SK-MEL-5 (cell line): ENCODE measurements around a stretch of chr12.

DNA sequence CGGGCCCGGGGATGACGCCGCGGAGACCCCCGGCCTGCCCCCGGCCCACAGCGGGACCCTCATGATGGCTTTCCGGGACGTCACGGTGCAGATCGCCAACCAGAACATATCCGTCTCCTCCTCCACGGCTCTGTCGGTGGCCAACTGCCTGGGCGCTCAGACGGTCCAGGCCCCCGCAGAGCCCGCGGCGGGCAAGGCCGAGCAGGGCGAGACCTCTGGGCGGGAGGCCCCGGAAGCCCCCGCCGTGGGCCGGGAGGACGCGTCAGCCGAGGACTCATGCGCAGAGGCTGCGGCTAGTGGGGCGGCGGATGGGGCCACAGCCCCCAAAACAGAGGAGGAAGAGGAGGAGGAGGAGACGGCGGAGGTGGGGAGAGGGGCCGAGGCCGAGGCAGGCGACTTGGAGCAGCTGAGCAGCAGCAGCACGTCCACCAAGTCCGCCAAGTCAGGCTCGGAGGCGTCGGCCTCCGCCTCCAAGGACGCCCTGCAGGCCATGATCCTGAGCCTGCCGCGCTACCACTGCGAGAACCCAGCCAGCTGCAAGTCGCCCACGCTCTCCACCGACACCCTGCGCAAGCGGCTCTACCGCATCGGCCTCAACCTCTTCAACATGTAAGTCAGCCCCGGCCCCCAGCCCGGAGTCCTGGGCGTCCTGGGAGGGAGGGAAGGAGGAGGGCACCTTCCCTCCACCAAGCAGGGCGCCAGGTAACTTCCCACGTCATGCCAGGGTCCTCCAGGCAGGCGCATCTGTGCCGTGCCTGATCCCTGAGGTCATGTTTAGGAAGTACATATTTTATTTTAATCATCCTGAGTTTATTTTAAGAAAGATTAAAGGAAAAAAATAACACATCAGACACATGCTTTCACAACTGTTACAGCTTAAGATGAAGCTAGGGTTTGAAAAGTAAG lies 72.4 kb downstream of the IQSEC3 start:
RAMPAGE:
- cytosol, long total RNA = no peak
- long total RNA = no peak
- nucleus, long total RNA = no peak

DNA sequence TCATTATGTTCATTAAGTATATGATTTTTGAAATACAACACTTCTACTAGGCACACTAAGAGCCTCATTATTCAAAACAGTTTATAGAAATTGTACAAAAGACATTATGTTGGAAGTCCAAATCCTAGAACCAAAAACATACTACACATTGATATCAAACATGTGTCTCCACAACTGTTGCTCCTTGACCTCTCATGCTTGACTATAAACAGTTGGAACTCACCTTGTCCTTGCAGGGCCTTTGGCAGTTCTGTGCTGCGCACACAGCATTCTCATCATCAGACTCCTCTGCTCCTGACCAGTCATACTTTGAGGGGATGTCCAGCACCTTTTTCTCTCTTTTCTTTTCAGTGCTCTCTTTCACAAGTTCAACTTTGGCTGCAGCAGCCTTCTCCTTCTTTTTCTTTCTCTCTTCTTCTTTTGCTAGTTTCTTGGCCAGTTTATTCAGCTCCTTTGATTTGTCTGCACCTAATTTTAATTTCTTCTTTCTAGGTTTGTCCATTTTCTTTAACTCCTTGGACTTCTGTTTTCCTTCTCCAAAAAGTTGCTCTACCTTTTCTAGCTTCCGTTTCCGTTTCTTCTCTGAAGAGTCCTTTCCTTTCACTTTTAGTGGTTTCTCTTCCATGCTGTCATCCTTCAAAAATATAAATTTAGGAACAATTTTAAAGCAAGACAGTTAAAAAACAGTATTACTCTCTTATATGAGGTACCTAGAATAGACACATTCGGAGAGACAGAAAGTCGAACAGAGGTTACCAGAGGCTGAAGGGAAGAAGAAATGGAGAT lies 30.1 kb upstream of the SLC6A13 start:
RAMPAGE:
- cytosol, long total RNA = no peak
- long total RNA = no peak
- nucleus, long total RNA = no peak

GRCh38 chr12:296779-297177 lies 34.1 kb upstream of the SLC6A13 start:
RAMPAGE:
- cytosol, long total RNA = no peak
- long total RNA = no peak
- nucleus, long total RNA = no peak

DNA sequence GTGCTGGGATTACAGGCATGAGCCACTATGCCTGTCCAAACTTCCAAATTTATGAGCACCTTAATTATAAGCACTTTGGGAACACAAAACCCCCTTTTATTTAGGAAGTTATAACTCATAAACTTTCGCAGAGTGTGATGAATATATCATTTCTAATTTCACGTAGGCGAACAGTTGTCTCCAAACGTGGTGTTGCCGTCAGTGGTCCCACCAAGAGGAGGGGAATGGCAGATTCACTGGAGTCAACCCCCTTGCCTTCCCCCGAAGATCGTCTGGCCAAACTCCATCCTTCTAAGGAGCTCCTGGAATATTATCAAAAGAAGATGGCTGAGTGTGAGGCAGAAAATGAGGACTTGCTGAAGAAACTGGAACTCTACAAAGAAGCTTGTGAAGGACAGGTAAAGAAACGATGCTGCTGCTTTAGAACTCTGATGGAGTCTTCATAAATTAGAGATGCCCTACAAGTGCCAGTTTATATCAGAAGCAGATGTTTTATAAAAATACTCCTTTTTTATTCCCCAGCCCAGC lies 10.2 kb downstream of the CCDC77 start:
RAMPAGE:
- cytosol, long total RNA = no peak
- long total RNA = no peak
- nucleus, long total RNA = no peak

RAMPAGE:
- cytosol, long total RNA = no peak
- long total RNA = no peak
- nucleus, long total RNA = no peak
These were observed 81.8 kb downstream of the B4GALNT3 start for GRCh38 chr12:541583-541843.

DNA sequence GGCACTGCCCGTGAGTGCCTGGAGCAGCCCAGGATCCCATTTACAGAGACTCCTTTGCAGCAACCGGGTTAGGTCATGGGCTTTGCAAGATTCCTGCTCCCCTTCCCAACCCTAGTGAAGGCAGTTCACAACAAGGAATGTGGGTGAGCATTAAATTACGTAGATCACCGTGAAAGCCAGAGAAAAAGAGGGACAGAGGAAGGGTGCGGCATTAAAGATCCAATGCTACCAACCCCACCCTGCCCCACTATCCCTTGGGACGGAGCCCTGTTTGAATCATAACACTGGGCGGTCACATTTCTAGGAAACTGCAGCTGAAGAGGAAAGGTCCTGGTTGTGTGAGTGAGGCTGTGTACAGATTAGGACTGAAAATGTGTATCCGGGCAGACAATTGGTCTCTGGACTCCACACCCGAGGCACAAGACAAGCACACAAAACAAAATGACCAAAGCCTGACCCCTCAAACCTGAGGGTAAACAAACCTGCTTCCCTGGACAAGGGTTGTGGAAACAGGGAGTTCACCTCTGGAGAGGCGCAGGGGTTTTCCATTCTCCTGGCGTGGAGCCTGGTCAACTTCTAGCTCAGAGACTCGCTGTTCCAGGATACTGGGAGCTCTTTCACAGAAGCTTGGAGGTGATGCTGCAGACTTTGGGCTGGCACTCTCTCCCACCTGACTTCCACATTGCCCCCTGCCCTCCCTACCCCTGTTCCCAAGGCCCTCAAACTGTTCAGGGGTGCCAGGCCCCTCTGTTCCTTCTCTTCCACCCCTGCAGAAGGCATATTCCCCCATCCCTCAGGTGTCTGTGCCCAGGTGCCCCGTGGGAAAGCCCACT lies 16.7 kb downstream of the NINJ2 start:
RAMPAGE:
- cytosol, long total RNA = no peak
- long total RNA = no peak
- nucleus, long total RNA = no peak

DNA sequence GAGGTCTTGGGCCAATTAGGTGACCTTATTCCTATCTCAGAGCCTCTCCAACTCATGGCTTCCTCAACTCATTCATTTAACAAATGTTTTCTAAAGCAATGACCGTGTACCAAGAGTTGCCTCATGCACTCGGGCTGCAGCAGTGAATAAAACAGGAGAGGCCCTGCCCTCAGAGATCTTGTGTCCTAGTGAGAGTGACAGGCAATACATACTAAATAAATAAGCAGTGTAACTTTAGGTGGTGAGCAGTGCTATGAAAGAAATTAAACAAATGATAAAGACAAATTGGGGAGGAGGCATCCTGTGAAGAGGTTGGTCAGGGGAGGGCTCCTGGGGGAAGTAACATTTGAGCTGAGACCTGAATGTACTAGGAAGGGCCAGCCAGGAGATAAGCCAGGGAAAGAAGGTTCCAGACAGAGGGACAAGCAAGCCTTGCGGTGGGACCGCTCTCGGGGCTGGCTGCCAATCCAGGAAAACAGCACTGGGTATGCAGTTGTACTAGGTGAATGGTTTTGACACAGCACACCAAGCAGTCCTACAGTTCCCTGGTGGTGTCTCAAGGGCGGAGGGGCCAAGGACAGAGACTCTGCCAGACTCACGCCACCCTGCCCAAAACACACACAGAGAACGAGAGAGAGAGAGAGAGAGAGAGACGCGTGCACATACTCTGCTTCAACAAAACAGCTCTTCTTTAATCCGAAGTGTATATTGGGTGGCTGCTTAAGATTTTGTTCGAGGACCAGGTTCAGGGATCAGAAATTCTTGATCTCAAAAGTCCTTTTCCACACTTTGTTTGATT lies 1.3 kb downstream of the NINJ2 start:
RAMPAGE:
- cytosol, long total RNA = no peak
- long total RNA = no peak
- nucleus, long total RNA = no peak

DNA sequence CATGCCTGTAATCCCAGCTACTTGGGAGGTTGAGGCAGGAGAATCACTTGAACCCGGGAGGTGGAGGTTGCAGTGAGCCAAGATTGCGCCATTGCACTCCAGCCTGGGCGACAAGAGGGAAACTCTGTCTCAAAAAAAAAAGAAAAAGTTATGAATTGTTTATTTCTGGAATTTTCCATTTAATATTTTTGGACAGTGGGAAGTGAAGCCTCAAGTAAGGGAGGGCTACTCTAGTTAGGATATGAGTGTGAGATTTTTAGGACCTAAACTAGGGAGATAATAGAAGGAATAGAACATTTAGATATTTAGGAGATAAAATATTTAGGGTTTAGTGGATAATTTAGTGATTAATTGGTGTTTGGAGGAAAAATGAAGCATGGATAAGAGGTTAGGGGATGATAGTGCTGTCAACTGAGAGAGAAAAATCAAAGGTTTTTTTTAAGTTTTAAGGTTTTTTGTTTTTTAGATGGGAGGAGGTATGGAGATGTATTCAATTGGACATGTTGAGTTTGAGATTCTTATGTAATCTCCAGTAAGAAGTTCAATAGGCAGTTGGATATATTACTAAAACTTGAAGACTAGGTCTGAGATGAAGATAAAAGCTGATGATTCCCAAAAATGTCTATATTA lies 11.2 kb downstream of the WNK1 start:
RAMPAGE:
- cytosol, long total RNA = no peak
- long total RNA = no peak
- nucleus, long total RNA = no peak

RAMPAGE:
- cytosol, long total RNA = no peak
- long total RNA = no peak
- nucleus, long total RNA = no peak
These were observed 12.9 kb downstream of the WNK1 start for GRCh38 chr12:765345-765618.

DNA sequence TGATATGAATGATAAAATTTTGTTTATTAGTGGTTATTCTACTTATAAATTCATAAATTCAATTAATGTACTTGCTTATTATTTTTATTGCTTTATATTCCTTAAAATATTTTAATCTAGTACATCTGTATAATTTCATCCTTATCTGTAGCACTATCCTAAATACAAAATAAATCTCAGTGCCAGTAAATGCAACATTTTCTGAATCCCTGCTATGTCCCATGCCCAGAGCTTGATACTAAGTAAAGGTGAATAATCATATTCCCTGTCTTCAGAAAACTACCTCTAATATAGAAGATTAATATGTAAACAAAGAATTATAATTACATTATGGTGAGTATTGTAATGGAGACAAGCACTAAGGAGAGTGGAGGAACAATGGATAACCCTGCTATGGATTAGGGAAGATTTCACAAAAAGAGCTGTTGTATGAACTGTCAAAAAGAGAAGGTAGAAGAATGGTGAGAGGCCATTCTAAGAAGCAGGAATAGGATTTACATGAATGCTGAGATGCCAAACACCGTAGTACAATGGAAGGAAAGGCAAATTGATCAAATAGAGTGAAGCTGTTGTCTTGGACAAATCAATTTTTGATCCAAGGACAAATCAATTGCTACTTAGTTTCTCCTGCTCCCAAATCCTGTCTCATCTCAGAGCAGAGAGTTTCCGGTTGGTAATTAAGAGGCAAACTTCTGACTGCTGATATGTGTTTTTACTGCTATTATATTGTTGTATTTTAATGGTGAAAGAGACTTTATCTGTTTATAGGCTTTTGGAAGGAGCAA lies 81.5 kb downstream of the WNK1 start:
RAMPAGE:
- cytosol, long total RNA = no peak
- long total RNA = no peak
- nucleus, long total RNA = no peak

DNA sequence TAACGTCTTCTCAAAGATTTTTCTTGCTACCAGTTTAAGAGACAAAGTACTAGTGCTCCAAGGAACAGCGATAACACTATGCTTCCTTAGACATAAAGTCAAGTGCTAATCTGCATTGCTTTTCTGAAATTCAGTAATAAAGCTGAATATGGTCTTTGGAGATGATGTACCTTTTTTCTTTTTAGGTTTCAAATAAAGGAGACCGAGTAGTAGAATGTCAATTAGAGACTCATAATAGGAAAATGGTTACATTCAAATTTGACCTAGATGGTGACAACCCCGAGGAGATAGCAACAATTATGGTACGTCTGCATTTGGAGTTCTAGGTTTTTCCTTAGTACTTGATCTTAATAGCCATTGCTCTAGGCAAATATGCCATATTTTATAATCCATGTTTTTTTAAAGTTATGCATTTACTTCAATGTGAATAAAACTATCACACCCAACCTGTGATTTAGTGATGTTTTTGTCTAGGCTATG lies 66.7 kb downstream of the RAD52 start:
RAMPAGE:
- cytosol, long total RNA = no peak
- long total RNA = no peak
- nucleus, long total RNA = no peak

RAMPAGE:
- cytosol, long total RNA = no peak
- long total RNA = no peak
- nucleus, long total RNA = no peak
These were observed 35.6 kb downstream of the RAD52 start for GRCh38 chr12:913898-914273.

GRCh38 chr12:990291-991000 lies 577 bp upstream of the ERC1 start:
RAMPAGE:
- cytosol, long total RNA = no peak
- long total RNA = no peak
- nucleus, long total RNA = start-site peak on the minus strand at chr12:990699-990884, 63 and 21 reads in 2 replicates

DNA sequence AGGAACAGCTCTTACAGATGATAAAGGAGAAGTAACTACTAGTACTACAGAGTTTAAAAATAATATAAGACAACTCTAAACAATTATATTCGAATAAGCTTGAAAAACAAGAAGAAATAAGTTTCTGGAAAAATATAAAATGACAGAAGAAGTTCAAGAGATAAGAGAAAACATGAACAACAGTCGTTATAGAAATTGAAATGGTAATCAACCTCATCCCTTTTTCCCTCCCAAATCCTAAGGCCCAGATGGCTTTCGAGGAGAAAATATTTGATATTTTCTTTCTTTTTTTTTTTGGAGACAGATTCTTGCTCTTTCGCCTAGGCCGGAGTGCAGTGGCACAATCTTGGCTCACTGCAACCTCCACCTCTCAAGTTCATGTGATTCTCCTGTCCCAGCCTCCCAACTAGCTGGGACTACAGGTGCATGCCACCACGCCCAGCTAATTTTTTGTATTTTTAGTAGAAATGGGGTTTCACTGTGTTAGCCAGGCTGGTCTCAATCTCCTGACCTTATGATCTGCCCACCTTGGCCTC lies 133.8 kb downstream of the ERC1 start:
RAMPAGE:
- cytosol, long total RNA = no peak
- long total RNA = no peak
- nucleus, long total RNA = no peak

RAMPAGE:
- cytosol, long total RNA = no peak
- long total RNA = no peak
- nucleus, long total RNA = no peak
These were observed 246.4 kb downstream of the FBXL14 start for GRCh38 chr12:1347999-1348269.

GRCh38 chr12:1611999-1612328 lies 17.1 kb upstream of the WNT5B start:
RAMPAGE:
- cytosol, long total RNA = no peak
- long total RNA = no peak
- nucleus, long total RNA = no peak

DNA sequence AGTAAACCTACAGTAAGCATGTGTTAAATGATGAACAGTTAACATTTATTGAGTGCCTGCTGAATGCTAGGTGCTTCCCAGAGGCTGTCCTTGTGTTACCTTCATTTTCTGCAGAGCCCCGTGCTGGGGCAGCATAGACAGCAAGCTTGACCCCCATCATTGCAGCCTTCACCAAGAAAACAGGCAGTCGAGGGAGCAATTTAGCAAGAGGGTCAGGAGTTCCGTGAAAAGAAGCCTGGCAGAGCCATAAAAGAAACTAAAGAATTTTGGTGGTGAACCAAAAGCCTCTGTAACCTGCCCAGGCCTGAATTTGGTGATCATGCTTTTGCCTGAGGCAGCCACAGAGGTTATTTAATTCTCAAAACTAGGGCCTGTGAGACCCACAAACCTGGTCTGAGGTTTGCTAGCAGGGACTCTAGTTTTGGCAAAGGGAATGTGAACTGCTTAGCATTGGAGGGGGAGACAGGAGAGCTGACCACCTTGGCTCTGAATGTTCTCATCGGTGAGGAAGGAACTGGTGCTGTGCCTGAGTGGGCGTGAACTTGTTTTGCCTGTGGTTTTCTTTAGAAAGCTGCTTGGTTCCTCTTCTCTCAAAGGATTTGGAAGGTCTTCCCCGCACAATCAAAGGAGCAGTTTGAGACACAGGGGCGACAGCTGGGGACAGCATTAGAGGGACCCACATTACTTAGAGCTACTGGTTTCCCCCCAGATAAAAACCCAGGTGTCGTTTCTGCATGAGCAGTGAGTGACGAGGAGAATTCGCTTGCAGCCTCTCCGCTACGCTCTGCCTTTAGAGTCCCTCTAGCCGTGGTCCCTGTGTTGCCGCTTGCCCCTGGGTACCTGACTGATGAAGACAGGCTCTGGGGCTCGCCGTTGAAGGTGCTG lies 12.7 kb upstream of the WNT5B start:
RAMPAGE:
- cytosol, long total RNA = no peak
- long total RNA = no peak
- nucleus, long total RNA = no peak

DNA sequence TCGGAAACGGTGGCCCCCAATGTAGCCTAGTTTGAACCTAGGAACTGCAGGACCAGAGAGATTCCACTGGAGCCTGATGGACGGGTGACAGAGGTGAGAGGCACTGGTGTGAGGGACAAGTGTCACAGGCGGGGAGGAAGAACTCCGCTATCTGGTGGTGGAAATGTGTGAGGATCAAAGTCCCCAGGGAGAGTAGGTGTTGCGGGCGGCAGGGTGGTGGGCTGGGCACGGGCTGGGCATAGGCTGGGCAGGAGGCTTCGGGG lies 179 bp downstream of the WNT5B start:
RAMPAGE:
- cytosol, long total RNA = no peak
- long total RNA = no peak
- nucleus, long total RNA = no peak

DNA sequence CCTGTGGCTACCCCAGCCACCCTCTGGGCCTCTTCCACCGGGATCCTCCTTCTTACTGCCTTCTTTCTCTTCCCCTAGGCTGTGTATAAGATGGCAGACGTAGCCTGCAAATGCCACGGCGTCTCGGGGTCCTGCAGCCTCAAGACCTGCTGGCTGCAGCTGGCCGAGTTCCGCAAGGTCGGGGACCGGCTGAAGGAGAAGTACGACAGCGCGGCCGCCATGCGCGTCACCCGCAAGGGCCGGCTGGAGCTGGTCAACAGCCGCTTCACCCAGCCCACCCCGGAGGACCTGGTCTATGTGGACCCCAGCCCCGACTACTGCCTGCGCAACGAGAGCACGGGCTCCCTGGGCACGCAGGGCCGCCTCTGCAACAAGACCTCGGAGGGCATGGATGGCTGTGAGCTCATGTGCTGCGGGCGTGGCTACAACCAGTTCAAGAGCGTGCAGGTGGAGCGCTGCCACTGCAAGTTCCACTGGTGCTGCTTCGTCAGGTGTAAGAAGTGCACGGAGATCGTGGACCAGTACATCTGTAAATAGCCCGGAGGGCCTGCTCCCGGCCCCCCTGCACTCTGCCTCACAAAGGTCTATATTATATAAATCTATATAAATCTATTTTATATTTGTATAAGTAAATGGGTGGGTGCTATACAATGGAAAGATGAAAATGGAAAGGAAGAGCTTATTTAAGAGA lies 16.8 kb downstream of the WNT5B start:
RAMPAGE:
- cytosol, long total RNA = no peak
- long total RNA = no peak
- nucleus, long total RNA = no peak

DNA sequence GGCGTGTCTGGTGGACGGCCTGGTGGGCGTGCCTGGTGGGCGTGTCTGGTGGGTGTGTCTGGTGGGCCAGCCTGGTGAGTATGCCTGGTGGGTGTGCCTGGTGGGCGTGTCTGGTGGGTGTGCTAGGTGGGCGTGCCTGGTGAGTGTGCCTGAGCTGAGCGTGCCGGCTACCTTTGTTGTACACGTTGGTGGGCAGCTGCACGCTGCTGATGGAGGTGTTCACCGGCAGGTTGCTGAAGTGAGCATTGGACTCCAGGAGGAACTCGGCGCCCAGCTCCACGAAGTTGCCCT lies 10.8 kb downstream of the CACNA2D4 start:
RAMPAGE:
- cytosol, long total RNA = no peak
- long total RNA = no peak
- nucleus, long total RNA = no peak